Duodenum (tissue), 1 donor: Measurements from ENCODE around the genes KRT76, KRT3 and KRT8.

GRCh38 chr12:52056973-52057985 is 6.0 kb downstream of the NR4A1 start:
- PRO-cap, result no peak

- PRO-cap, result unidirectional peak, plus-strand start at chr12:52060233
Observed at GRCh38 chr12:52059587-52060536, 8.6 kb downstream of the NR4A1 start.

- PRO-cap, result unidirectional peak, minus-strand start at chr12:52064269
Observed at GRCh38 chr12:52063587-52064929, 5.7 kb upstream of the ATG101 start.

DNA sequence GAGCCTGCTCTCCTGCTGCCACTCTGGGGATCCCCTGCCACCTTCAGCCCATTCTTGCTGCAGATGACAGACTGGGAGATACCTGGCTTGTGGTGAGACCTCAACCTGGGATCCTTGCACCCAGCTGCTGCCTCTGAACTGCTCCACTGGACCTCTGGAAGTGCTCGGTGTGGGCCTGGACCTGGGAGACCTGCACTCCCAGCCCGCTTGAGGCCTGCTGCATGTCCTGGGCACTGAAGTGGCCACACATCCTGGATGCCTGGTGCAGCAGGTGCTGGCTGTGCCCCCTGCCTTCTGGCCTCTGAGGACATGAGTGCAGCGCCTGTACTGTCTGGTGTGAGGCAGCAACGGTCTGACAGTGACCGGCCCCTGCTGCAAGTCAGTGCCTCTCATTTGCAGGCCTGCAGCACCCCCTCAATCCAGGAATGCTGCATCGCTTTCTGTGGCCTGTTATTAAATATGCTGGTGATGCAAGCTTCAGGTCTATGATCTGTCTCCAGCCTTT is 3.4 kb downstream of the SMIM41 start:
- PRO-cap, result no peak

- PRO-cap, result no peak
Observed at GRCh38 chr12:52189698-52190163, 2.1 kb downstream of the KRT80 start.

DNA sequence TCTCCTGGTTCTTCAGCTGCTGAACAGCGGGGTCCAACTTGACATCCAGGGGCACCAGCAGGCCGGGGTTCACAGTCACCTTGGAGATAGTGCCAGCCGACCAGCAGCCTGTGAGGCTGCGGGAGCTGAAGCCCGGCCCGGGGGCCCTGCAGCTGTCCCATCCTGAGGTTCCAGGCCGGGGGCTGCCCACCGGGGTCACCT is 261 bp downstream of the KRT80 start:
- PRO-cap, result no peak

- PRO-cap, result no peak
Observed at GRCh38 chr12:52238571-52239015, 5.5 kb downstream of the KRT7 start.

DNA sequence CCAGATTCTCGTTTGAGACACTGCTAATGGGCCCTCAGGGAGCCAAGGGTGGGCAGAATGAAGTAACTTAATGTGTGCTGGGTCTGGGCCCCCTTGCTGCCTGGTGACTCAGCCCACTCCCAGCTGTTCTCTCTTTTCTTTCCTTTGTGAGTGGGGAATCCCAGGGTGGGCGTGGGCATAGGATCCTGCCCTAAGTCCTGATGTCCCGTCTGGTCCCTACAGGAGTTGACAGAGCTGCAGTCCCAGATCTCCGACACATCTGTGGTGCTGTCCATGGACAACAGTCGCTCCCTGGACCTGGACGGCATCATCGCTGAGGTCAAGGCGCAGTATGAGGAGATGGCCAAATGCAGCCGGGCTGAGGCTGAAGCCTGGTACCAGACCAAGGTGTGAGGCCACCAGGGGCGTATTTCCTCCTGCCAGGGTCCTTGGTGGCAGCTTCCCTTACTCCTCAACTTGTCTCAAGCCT is 8.2 kb downstream of the KRT7 start:
- PRO-cap, result no peak

DNA sequence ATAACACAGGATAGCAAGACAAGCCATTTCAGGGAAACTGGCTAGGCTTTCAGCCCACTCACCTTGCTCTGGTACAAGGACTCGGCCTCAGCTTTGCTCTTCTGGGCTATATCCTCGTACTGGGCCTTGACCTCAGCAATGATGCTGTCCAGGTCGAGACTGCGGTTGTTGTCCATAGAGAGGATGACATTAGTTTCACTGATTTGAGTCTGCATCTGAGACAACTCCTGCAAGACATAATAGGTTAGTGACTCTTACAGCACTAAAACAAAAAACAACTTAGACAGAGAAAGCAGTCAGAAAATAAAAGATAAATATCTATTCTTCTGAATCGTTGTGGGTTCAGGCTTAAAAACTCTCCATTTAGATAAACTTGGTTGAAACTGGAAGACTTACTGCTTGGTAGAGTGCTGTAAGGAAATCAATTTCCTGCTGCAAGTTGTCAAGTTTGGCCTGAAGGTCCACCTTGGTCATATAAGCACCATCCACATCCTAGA is 2.9 kb downstream of the KRT1 start:
- PRO-cap, result no peak

DNA sequence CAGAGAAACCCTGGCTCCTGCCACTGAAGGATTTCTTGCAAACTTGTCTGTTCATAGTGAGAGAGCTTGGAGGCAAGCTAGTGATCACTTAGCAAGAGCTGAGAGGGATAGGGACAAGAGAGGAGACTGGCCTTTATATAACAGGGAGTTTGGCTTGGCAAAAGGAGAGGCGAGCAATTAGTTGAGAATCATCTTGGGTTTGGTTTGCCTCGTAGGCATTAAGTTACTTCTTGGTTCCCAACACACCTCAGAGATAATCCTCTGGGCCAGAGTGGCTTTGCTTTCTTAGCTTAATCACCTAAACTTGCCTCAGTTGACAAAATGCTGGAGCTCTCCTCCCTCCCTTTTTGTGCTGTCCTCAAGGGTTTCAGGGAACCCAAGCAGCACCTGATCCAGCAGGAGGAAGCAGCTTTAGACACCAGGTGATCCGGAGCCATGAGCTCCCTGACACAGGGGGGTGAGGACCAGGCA is at the start of gene KRT76:
Gene KRT76 (minus strand): TSS at position 109 of the 471 bp plus-strand sequence.
- PRO-cap, result no peak

- PRO-cap, result no peak
Observed at GRCh38 chr12:52795976-52796342, at the start of gene KRT3. KRT3 (minus strand) TSS chr12:52796117.

DNA sequence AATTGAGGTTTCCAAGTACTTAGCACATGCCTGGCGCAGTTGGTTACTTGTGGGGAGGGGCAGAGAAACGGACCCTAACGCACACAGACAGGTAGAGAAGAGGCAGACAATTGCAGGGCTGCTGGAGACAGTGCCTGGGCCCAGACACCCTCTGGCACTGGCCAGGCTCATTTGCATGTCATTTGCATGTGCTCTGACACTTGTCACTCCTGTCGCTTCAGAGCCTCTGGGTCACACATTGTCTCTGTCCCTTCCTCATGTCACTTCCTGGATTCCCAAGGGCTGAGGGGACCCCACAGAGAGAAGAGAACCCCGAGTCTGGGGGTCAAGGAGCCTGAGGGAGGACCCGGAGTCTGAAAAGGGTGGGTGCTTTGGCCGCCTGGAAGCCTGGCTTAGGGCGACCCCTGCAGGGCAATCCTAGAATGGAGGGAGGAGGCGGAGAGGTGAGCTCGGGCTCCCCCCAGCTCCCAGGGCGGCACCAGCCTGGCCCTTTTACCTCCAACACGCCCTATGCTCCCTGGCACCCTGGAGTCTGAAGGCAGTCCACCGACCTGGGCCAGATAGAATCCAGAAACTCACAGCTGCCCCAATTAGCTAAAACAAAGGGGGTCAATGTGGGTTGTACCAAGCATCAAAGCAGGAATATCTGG is 21.6 kb upstream of the KRT78 start:
- PRO-cap, result unidirectional peak, plus-strand start at position 520 of the sequence

- PRO-cap, result no peak
Observed at GRCh38 chr12:52895778-52896563, 8.9 kb downstream of the KRT8 start.

DNA sequence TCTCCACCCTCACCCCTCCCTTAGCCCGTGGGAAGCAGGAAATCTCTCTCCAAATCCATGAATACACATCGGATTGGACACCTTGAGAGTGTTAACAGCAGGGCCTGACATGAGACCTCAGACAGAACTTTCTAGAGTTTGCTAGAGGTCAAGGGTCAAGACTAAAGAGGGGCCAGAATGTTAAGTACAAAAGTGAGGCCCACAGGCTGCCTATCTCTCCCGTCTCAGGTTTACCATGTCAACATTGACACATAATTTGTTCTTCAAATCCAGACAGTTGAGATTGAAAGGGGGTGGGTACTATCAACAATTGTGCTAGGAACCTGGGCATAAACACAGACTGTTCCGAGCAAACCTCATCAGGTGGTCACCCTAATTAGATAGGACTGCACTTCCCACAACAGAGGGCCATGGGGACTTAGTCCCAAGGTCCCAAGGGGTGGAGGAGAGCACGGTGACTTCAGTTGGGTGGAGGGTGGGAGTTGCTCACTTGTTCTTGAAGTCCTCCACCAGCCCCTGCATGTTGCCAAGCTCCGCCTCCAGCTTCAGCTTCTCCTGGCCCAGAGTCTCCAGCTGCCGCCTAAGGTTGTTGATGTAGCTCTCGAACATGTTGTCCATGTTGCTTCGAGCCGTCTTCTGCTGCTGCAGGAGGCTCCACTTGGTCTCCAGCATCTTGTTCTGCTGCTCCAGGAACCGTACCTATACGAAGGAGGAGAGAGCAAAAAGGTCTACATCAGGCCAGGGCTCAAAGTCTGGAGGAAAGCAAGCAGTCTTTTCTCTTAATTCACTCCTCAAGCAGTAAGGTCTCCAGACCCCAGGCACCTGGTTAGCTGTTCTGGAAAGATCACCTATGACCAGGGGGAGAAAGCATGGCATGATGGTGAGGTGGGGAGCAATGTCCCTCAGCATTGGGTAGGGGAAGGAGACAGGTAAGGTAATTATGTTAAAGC is 3.2 kb downstream of the KRT8 start:
- PRO-cap, result no peak

GRCh38 chr12:52903061-52903246 is 1.9 kb downstream of the KRT8 start:
- PRO-cap, result no peak

DNA sequence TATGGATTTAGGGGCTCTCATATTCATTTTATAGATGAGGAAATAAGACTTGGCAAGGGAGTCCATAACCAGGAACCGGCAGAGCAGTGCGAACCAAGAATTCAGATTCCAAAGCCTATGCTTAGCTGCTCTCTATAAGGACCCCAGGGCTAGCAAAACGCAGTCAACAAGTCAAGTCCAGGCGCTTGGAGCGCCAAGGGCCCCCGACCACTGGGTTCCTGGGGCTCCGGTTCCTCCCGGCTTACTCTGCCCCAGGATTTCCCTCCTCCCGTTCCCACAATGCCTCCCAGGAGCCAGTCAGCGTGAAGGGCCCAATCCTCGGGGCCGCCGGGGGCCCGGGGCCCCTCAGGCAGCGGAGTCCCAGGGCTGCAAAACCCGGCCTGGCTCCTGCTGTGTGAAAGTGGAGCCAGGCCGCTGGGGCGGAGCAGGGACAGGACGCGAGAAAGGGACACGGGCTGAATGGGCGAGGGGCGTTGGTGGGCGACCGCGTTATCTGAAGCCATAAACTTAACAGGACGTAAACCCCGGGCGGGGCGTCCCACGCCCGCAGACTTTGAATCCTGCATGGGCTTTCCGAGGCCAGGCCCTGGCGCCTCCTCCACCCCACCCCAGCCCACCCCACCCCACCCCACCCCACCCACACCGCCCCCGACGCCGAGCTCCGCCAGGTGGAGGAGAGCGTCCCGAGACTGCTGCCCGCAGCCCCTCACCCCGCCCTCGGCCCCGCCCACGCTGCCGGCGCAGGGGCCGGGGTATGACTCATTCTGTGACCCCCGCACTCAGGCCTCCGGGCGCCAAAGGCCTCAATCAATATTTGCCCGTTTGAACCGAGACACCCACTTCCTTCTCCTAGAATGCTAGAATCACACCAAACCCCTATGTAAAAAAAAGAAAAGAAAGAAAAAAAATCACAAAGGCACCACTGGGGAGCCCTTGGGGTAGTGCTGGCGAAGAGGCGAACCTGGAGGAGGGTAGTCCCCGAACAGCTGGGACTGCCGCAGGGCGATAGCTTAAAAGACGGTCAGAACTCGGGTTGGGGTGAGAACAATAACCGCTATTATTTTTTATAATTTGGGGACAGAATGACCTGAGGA is 1.3 kb downstream of the KRT8 start:
- PRO-cap, result bidirectional peak, plus-strand start at position 667 of the sequence, minus-strand start at position 555 of the sequence; bidirectional peak, plus-strand start at position 782 of the sequence, minus-strand start at position 722 of the sequence

- PRO-cap, result bidirectional peak, plus-strand start at chr12:52905209, minus-strand start at chr12:52905084
Observed at GRCh38 chr12:52904341-52905577, at the start of gene KRT8. KRT8 (minus strand) TSS chr12:52905076.

DNA sequence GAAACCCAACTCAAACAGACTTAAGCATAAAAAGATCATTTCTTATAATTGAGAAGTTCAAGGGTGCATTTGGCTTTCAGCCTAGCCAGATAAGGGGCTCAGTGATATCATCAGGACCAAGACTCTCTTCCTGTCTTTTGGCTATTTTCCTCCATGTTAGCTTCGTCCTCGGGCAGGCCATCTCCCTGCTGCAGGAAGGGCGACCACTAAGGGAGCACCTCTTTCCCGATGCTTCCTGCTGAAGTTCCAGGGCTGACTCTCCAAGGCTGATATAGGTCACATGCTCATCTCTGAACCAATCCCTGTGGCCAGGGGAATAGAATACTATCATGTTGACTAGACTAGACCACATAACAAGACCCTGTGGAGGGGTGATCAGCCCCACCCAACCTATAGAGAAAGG is 9.8 kb upstream of the KRT8 start:
- PRO-cap, result unidirectional peak, minus-strand start at position 234 of the sequence

DNA sequence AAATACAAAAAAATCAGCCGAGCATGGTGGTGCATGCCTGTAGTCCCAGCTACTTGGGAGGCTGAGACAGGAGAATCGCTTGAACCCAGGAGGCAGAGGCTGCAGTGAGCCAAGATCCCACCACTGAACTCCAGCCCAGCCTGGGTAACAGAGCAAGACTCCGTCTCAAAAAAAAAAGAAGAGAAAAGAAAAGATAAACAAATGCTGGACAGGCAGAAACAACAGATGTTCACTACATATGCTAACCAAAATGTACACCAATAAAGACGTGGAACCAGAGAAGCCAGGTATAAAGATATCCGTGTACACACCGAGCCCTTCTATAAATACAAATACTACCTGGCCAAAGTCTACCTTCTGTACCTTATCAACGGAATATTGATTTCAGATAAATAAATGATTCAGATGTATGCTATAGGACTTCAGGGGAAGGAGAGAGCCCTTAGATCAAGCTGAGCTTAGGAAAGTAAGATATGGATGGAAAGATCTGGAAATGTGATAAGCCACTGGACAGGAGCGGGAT is 10.7 kb upstream of the KRT8 start:
- PRO-cap, result unidirectional peak, plus-strand start at position 417 of the sequence

DNA sequence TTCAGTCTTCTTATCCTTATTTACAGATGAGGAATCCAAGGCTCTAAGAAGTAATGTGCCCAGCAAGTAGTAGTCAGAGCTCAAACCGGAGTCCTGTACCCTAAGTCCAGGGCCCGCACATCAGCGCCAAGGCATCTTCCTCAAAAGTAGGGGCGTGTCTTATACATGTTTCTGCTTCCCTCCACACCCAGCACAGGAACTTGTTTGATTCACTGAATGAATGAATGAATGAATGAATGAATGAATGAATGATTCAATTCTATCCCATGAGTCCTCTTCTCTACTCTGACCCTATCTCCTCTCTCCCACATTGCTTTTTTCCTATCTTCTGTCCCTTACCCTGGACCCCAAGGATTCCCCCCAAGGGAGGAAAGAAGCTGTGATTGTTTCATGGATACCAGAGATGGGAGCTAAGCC is 21.9 kb upstream of the KRT8 start:
- PRO-cap, result no peak